Fibroblast of villous mesenchyme (primary cell): ENCODE measurements around the gene GPD1L.

GRCh38 chr3:27721377-27722181 lies 544 bp downstream of the EOMES start:
- CAGE, long polyA plus RNA, result no peak

- CAGE, long polyA plus RNA, result no peak
Measured at GRCh38 chr3:28007929-28008766, 233.3 kb upstream of the CMC1 start.

GRCh38 chr3:28139115-28139747 lies 102.2 kb upstream of the CMC1 start:
- CAGE, long polyA plus RNA, result no peak

DNA sequence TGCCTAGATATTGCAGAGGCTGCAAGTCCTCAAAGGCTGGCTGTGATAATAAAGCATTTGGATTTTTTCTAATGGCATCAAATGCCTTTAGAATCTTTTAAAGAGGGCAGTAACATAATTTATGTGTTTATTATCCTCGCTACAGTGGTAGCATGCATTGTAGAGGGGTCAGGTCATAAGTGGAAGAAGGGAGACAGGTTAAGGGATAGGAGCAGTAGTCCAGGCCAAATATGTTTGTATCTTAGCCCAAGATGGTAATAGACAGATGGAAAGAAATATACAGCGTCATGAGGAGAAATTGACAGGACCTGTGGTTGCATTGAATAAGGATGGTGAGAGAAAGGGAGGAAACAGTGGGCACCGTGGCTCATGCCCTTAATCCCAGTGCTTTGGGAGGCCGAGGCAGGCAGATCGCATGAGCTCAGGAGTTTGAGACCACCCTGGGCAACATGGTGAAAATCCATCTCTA lies 2.7 kb downstream of the CMC1 start:
- CAGE, long polyA plus RNA, result no peak

GRCh38 chr3:28277289-28278344 lies 36.2 kb downstream of the CMC1 start:
- CAGE, long polyA plus RNA, result no peak

DNA sequence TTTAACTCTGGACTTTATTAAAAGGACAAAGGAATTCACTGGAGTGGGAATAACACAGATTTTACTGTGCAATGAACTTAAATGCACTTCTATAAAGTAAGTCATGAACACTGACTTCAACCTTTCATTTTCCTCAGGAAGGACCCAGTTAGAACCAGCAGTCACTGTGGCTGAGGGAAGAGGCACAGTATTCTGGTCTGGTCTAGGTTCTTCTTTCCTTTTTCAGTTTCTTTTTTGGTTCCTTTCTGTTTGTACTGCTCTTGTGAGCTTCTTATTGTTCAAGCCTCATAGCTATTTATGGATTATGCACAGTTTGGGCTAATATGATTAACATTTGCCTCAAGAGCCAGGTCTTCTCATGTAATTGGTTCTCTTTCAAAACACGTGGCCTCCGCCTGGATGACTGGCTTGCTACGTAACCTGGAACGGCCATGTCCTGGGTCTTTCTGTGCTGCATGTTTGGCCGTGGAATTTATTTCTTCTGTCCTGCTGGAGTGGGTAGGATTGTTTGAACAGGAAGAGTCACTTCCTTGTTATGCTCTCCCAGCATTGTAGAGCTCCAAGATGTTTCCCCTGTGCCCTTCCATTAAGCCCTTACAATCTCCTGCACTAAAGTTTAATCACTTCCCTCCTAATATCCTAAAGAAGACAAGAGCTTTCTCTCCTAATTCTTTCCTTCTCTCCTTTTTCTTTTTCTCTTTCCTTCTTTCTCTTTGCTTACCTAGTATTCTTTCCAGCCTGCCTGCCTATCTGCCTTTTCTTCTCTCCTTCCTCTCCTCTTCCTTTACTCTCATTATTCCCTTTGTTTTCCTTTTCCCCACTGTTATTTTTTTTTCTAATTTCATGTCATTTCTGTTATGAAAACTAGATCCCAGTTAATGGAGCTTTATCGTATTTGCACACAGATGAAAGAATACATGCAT lies 43.5 kb downstream of the RBMS3 start:
- CAGE, long polyA plus RNA, result no peak

DNA sequence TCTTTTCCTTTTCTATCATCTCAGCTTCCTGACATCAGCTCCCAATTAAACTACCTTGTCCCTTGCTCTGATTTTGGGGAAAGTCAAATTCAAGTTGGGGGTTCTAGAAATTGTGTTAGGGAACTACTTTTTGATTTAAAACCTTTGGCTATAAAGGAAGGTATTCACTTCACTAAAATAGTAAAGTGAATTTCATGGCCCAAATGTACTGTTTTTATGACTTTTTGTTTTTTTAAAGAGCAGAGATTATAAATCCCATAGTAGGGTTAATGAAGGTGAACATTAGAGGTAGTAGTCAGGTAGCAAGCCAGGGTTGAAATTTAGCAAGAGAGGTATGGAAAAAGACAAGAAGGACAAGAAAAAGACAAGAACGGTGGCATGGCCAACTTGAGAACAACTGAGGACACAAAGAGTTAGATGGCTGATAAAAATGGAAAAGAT lies 488.0 kb downstream of the RBMS3 start:
- CAGE, long polyA plus RNA, result no peak

DNA sequence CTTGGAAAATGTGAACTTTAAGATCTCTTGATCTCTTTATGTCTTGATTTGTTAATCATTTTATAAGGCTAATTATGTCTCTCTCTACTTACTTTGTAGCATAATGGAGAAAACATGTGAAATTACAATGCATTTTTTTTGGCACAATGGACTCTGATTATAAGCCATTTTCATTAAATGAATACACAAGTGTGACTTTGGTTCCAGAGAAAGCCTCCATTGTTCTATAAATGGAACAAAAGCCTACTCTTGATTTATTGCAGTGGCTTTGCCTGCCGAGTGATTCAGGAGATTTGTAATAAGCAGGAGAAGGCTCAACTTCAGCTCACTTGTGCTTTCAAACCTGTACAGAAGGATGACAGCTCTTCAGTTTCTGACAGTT lies 439.0 kb upstream of the TGFBR2 start:
- CAGE, long polyA plus RNA, result no peak

GRCh38 chr3:30527585-30528281 lies 78.7 kb upstream of the TGFBR2 start:
- CAGE, long polyA plus RNA, result no peak

- CAGE, long polyA plus RNA, result no peak
Measured at GRCh38 chr3:30643465-30644082, 37.2 kb downstream of the TGFBR2 start.

- CAGE, long polyA plus RNA, result no peak
Measured at GRCh38 chr3:31265615-31266094, 267.1 kb upstream of the STT3B start.

DNA sequence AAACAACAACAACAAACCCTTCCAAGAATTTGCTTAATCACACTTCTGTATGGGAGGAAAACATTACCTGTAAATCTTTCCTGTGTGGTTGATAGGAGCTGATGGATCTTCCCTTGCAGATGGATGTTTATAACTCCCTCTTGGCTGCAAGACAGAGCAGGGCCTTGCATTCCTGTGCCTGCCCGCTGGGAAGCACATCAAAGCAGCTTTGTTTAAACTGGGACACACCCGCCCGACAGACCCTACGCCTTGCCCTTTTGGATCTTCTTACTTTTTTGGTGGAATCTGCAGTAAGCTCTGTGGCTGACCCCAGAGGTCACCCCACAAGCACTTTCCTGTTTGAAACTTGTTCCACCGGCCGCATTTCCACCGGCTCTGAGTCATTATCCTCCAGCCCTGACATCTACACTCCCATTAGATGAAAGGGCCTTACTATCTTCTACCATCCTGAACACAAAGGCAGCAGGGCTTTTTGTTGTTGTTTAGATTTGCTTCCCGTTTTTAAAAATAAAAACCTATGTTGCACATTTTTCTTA lies 244.1 kb upstream of the STT3B start:
- CAGE, long polyA plus RNA, result no peak

DNA sequence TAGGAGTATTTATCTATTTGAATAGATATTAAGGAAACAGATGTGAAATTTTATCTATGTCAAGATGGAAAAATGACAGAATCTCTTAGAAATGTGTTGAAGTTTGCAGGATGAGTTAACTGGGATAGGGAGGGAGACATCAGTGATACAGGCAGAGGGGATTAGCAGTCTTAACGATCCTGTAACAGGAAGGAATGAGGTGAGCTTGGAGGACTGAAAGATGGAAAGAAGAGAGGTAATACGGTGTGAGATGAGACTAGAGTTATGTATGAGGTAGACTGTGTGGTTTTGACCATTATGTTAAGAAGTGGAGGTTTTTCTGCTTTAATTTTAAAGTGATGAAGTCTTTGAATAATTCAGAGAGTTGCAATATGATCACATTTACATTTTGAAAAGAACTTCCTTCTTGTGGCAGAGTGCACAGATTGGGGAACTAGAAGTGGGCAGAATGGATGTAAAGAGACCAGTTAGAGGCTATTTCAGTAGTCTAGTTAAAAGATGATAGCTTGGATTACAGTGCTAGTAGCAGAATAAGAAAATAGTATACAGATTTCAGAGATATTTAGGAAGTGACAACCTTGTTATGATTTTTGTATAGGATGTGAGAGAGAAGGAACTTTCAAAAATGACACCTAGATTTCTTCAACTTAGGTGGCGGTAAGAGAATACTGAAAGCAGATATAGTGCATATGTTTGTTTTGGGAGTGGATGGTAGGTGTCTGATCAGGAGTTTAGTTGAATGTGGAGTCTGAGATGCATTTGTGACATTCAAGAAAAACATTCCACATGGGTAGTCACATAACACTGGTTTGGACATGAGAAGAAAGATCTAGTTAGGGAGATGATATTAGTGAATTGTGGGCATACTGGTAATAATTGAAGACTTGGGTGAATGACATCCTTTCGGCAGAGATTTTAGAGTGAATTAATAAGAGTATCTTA lies 40.5 kb downstream of the STT3B start:
- CAGE, long polyA plus RNA, result no peak

DNA sequence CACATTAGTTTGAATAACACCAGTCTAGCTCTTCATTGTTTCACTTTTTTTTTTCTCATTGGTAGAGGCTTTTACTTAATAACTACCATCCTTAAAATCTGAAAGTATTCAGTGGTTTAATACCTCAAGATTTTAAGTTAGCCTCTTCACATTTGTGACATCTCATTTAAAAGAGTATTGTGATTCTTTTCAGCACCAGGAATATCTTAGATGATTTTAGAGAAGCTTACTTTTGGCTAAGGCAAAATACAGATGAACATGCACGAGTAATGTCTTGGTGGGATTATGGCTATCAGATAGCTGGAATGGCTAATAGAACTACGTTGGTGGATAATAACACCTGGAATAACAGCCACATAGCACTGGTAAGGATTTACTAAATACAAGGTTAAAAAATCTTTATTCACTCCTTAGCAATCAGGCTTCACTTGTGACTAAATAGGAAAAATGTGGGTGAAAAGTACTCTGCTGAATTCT lies 92.0 kb downstream of the STT3B start:
- CAGE, long polyA plus RNA, result no peak

DNA sequence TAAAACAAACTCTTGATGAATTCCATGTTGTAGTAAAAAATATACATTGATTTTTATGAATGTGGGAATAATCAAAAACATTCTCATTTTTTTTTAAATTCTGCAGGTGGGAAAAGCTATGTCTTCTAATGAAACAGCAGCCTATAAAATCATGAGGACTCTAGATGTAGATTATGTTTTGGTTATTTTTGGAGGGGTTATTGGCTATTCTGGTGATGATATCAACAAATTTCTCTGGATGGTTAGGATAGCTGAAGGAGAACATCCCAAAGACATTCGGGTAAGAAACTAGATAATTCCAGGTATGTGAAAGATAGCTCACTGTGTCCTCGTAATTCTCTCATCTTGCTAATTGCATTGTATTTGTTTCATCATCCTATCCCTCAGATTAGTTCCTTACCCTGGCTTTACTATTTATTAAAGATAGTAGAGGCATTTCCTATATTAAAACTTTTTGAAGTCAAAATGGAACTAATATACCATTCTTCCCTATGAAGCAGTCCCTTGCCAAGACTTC lies 93.2 kb downstream of the STT3B start:
- CAGE, long polyA plus RNA, result no peak

- CAGE, long polyA plus RNA, result no peak
Measured at GRCh38 chr3:31636417-31637626, 104.1 kb downstream of the STT3B start.

- CAGE, long polyA plus RNA, result no peak
Measured at GRCh38 chr3:31696393-31697230, 163.9 kb downstream of the STT3B start.

- CAGE, long polyA plus RNA, result no peak
Measured at GRCh38 chr3:31879426-31879978, 101.6 kb downstream of the OSBPL10 start.

DNA sequence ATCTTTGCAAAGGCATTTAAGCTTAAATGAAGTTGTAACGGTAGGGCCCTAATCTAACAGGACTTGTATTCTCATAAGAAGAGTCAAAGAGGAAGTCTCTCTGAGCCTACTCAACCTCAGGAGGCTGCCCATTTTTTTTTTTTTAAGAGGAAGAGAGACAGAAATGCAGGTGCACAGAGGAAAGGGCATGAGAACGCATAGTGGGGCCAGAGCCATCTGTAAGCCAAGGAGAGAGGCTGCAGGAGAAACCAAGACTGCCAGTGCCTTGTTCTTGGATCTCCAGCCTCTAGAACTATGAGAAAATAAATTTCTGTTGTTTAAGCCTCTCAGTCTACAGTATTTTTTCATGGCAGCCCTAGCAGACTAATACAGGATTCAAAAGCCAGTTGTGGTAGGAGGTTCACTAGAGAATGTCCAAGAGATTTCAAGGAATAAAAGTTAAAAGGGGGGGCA lies 28.5 kb downstream of the ZNF860 start:
- CAGE, long polyA plus RNA, result no peak

- CAGE, long polyA plus RNA, result no peak
Measured at GRCh38 chr3:32106031-32106790, at the start of gene GPD1L. TSS of gene GPD1L (plus strand) at chr3:32106620.